IMR-90 (cell line): Measurements from ENCODE around the gene IRS4.

- RRBS = no CpG with 5 or more reads among the region's 2 CpGs
CAGE:
- cytosol, long polyA plus RNA = no peak
- long polyA plus RNA = no peak
- nucleus, long polyA plus RNA = no peak
These were observed 46.5 kb downstream of the PRPS1 start for GRCh38 chrX:107674929-107675144.

DNA sequence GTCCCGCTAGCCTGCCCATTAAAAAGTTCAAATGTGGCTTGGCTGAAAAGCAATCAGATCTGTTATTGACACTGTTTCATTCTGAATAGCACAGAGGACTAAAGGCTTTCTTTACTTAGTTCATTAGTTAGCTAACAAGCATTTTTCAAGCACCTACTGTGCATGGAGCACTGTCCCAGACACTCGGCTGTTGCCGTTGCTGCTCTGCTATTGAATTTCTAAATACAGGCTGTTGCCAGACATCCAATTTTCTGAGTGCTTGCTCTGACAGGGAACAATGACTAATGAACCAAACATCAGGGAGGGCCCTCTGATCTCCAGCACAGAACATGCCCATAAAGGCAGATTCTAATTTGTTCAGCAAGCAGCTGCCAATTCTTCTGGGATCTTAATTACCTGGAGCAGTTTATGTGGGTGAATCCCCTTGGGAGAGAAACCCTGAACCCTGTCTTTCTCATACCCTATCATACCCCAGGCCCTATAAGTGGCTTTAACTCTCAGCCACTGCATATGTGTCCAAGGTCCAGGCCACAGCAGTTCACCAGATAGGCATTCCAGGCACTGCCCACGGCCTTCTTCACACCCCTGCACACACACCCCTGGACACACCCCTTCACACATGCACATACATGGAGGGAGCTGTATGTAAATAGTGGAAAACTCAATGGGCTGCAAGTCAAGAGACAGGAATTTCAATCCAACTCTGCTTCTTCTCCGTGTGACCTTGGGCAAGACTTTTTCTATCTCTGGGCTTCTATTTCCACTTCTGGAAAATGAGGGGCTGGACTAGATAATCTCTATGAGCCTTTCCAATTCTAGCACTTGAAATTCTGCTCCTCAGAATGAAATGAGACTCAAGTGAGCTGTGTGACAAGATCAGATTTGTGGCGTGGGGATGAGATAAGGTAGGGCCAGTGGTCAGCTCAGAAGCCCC, 27.8 kb downstream of the TSC22D3 start:
- RRBS = no CpG with 5 or more reads among the region's 6 CpGs
CAGE:
- cytosol, long polyA plus RNA = no peak
- long polyA plus RNA = no peak
- nucleus, long polyA plus RNA = no peak

- RRBS = no CpG with 5 or more reads among the region's 3 CpGs
CAGE:
- cytosol, long polyA plus RNA = no peak
- long polyA plus RNA = no peak
- nucleus, long polyA plus RNA = no peak
These were observed 52.2 kb downstream of the MID2 start for GRCh38 chrX:107877958-107878157.

- RRBS = 28% methylated on average over 4 of the region's 12 CpGs
CAGE:
- cytosol, long polyA plus RNA = no peak
- long polyA plus RNA = no peak
- nucleus, long polyA plus RNA = no peak
These were observed 401 bp downstream of the ATG4A start for GRCh38 chrX:108091938-108092419.

GRCh38 chrX:108736268-108737013, at the start of gene IRS4:
TSS of gene IRS4 (minus strand) at chrX:108736563.
- RRBS = 29% methylated on average over 13 of the region's 52 CpGs
CAGE:
- cytosol, long polyA plus RNA = no peak
- long polyA plus RNA = no peak
- nucleus, long polyA plus RNA = no peak

DNA sequence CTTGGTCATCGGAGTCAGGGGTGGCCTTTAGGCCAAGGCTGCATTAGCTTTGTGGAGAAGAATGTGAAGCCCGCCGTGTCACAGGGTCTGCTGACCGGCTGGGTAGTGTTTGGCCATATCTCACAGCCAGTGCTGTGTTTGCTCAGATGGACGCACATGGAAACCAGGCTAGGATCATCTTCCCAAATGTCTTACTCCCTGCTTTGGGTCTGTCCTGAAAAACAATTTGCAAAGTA, 13.0 kb downstream of the TMEM164 start:
- RRBS = no CpG with 5 or more reads among the region's 5 CpGs
CAGE:
- cytosol, long polyA plus RNA = no peak
- long polyA plus RNA = no peak
- nucleus, long polyA plus RNA = no peak

DNA sequence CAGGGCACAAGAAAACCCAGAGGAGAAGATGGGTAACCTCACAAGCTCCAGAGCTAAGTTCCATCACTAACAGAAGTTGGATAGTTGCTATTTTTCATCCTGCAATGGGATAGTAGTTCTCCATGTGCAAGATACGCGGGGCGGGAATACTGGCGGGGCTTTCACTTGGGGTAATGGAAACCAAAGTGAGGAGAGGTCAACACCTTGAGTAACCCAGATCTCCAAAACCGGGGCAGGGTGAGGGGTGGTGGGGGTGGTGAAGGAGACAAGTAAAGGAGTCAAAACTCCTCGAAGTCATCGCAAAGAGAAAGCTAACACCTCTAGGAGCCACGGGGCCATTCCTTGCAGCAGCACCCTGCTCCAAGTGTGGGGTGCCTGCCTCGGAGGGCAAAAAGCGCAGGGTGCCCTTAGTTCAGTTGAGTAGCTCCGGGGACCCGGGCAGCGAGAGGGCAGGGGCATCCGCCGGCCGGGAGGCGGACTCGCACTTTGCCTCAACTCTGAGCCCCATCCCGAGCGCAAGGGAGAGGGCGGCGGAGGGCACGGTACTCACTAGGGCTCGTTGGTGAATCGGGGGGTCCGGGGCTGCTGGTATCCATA, 738 bp downstream of the AMMECR1 start:
- RRBS = 47% methylated on average over 4 of the region's 26 CpGs
CAGE:
- cytosol, long polyA plus RNA = no peak
- long polyA plus RNA = no peak
- nucleus, long polyA plus RNA = no peak

DNA sequence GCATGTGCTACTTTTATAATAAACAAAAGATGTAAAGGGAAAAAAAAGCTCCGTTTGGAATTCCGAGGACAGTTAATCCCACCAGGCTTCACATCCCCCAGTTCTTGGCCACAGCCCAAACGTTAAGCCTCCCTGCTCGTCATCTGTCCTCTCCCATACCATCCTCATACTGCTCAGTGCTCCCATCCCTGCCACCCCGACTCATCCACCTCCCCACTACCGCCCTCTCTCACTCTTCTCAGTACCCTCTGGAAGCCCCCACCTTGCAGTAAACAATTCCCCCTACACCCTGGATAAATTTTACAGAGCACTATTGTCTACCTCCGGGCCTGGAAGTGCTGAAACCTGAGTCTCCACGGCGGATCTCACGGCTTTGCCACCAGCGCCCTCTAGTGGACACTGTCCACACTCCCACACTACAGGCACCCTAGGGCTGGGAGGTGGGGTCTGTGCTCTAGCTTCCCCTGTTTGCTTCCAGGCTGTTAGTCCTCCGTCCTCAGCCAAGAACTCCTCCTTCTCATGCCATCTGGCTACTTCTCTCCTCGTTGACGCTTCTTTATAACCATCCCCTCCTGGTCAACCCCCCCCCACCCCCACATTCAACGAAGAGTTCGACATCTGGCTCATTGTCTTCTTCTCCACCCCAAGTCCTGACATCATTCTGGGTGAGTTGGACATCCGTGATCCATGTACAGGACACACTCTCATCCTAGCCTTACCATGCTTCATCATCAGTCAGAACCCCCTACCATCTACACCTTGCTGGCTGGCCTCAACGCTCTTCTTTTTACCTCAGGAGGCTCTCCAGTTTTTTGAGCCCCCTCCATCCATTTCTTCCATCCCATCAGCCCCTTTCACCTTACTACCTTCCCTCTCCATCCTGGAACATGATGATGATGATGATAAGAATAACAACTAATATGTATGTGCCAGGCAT, 54.6 kb downstream of the RTL9 start:
- RRBS = no CpG with 5 or more reads among the region's 18 CpGs
CAGE:
- cytosol, long polyA plus RNA = no peak
- long polyA plus RNA = no peak
- nucleus, long polyA plus RNA = no peak

- RRBS = no CpG with 5 or more reads among the region's 2 CpGs
CAGE:
- cytosol, long polyA plus RNA = no peak
- long polyA plus RNA = no peak
- nucleus, long polyA plus RNA = no peak
These were observed 110.4 kb upstream of the PAK3 start for GRCh38 chrX:110985539-110986076.

DNA sequence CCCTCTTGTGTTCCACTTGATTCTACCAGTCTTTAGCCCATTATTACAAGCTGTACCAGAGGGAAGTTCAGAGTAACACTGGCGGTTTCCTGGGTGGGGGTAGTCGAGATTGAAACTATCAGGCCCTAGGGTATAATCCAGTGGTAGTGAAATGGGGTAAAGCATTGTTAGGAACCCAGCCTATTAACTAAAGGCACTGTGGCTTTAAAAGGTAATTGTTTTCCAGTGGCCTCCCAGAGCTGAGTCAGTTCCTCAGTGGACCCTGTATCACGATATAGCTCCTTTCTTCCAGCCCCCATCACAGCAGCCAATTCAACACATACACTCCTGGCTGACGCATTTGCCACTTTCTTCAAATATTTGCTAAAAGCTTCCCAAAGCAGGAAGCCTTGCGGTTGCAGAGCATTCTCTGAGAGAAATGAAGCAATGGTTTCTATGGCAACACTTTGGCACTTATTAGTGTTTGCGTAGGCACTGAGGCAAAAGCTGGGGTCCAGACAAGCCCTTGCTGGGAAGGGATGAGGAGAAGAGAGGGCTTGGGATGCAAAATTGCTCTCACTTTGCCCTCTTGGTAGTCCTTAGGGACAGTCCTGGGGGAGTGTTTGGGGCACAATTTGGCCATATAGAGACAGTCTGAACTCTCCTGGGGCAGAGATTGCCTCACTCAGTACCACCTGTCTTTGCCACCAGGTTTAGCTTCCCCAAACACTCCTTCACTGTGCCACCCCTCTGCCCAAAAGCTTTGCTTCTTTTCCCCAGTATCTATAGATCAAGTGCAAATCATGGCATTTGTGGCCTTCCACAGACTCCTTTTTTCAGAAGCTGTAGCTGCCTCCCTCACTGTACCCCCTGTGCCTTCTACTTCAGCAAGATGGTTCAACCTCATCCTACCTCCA, 55.0 kb upstream of the PAK3 start:
- RRBS = no CpG with 5 or more reads among the region's 6 CpGs
CAGE:
- cytosol, long polyA plus RNA = no peak
- long polyA plus RNA = no peak
- nucleus, long polyA plus RNA = no peak

DNA sequence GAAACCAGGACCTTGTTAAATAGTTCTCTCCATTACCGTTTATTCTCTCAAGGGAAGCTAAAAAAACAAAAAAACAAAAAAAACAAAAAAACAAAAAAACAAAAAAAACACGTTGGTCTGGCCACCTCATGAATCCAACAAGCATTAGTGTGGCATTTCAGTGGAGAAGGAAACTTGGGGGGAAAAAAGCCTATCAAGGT, 62.8 kb upstream of the ALG13 start:
- RRBS = no CpG with 5 or more reads among the region's 2 CpGs
CAGE:
- cytosol, long polyA plus RNA = no peak
- long polyA plus RNA = no peak
- nucleus, long polyA plus RNA = no peak

GRCh38 chrX:111868835-111869280, 7.1 kb upstream of the TRPC5OS start:
- RRBS = no CpG with 5 or more reads among the region's 4 CpGs
CAGE:
- cytosol, long polyA plus RNA = no peak
- long polyA plus RNA = no peak
- nucleus, long polyA plus RNA = no peak

DNA sequence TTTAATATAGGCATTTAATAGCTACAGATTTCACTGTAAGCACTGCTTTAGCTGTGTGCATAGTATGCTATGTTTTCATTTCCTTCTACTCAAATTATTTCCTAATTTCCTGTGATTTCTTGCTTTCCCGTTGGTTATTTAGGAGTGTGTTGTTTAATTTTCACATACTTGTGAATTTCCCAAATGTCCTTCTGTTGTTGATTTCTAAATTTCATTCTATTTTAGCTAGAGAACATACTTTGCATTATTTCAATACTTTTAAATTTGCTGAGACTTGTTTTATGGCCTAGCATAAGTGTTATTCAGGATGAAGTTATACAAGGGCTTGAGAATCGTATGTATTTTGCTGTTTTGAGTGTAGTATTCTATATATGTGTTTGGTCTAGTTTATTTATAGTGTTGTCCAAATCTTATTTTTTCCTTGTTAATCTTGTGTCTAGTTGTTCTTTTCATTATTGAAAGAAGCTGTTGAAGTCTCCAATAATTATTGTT, 613.3 kb upstream of the HTR2C start:
- RRBS = no CpG with 5 or more reads among the region's 2 CpGs
CAGE:
- cytosol, long polyA plus RNA = no peak
- long polyA plus RNA = no peak
- nucleus, long polyA plus RNA = no peak

DNA sequence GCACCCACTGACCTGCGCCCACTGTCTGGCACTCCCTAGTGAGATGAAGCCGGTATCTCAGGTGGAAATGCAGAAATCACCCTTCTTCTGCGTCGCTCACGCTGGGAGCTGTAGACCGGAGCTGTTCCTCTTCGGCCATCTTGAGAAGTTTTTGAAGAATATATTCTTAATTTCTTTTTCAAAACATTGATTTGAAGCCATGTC, 142.4 kb downstream of the HTR2C start:
- RRBS = no CpG with 5 or more reads among the region's 7 CpGs
CAGE:
- cytosol, long polyA plus RNA = no peak
- long polyA plus RNA = no peak
- nucleus, long polyA plus RNA = no peak

GRCh38 chrX:115344835-115345629, 55.5 kb downstream of the LUZP4 start:
- RRBS = no CpG with 5 or more reads among the region's 4 CpGs
CAGE:
- cytosol, long polyA plus RNA = no peak
- long polyA plus RNA = no peak
- nucleus, long polyA plus RNA = no peak

DNA sequence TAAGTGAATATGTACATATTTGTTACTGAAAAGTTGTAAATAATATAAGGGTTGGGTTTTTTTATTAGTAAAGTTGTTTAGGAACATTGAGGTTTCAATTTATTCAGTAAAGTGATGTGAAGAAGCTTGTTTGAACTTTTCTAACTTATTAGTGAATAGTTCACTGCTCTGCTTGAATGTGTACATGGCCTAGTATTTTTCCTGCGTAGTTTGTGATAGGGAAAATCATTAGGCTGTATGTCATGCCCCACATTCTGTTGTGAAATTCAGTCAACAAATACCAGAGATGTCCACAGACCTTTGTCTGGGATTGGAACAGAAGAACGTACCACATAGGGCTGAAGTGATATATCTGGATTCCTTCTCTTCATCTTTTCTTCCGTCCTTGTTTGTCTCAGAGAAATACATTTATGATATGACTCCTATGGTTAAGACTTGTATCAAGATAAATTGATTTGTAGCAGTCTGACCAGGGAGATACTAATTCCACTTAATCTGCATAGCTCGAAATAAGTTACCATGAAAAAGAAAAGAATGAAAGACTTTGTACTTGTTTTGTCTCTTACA, 88.8 kb upstream of the PLS3 start:
- RRBS = no CpG with 5 or more reads among the region's 4 CpGs
CAGE:
- cytosol, long polyA plus RNA = no peak
- long polyA plus RNA = no peak
- nucleus, long polyA plus RNA = no peak

GRCh38 chrX:115904592-115905482, 265.7 kb upstream of the AGTR2 start:
- RRBS = no CpG with 5 or more reads among the region's 6 CpGs
CAGE:
- cytosol, long polyA plus RNA = no peak
- long polyA plus RNA = no peak
- nucleus, long polyA plus RNA = no peak

- RRBS = no CpG with 5 or more reads among the region's 18 CpGs
CAGE:
- cytosol, long polyA plus RNA = no peak
- long polyA plus RNA = no peak
- nucleus, long polyA plus RNA = no peak
These were observed 231.2 kb upstream of the CT83 start for GRCh38 chrX:116693992-116694335.

DNA sequence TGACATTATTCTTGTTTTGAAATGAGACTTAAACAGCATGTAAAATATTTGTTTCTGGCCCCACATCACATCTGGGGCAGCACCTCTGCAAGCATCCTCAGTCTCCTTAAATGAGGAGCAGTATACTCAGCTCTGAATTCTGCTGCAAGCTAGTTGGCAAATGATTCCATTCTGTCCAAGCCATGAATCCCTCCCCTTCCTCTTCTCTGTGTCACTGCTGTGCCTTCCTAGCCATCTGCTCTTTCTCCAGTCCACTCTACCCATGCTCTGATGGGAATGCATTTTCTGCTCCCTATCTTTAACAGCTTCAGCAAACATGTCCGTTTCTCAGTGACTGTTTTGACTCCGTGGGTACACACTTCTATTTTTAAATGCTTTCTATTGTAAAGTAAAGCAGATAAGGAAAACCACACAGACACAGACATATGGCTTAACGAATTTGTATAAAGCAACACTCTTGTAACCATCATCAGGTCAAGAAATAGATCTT, 72.3 kb upstream of the KLHL13 start:
- RRBS = no CpG with 5 or more reads among the region's 3 CpGs
CAGE:
- cytosol, long polyA plus RNA = no peak
- long polyA plus RNA = no peak
- nucleus, long polyA plus RNA = no peak

DNA sequence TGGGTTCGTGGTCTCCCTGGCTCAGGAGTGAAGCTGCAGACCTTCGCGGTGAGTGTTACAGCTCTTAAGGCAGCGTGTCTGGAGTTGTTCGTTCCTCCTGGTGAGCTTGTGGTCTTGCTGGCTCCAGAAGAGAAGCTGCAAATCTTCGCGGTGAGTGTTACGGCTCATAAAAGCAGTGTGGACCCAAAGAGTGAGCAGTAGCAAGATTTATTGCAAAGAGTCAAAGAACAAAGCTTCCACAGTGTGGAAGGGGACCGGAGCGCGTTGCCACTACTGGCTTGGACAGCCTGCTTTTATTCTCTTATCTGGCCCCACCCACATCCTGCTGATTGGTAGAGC, 11.5 kb upstream of the IL13RA1 start:
- RRBS = no CpG with 5 or more reads among the region's 11 CpGs
CAGE:
- cytosol, long polyA plus RNA = no peak
- long polyA plus RNA = no peak
- nucleus, long polyA plus RNA = no peak